ENCODE data around the genes UBA7 and TUSC2.

DNA sequence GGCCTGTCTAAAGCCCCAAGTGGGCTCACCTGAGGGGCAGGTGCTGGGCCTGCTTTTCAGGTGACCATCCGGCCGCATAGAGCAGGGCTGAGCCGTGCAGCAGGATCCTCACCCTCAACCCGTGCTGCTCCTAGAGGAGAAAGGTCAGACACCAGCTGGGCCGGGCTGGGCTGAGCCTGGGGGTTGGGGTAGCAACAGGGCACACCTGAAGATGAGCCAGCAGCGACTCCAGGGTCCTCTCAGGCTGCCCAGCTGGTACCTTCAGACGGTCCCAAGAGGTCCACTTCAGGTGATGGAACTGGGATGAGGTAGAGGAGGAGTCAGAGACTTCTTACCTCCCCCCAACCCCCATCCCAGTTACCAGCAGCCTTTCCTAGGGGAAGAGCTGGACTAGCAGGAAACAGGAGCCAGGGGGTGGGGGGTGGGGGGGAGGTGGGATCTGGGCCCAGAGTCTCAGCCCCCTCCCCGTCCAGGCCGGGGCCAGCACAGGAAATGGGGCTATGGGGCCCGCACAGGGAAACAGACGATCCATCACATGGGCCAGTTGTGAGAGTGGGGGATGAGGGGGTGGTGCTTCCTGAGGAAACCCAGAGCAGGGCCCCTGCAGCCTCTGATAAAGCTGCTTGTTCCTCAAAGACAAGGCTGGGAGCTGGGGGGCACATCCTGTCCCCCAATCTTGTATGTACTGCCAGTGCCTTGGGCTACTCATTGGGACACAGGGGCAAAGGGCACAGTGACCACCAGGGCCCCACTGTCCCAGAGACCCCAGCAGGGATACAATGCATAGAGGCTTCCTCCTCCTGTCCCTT is 3.0 kb downstream of the INKA1 start:
- PRO-cap, result no peak

- PRO-cap, result no peak
Observed at GRCh38 chr3:49813069-49813618, 609 bp downstream of the UBA7 start.

DNA sequence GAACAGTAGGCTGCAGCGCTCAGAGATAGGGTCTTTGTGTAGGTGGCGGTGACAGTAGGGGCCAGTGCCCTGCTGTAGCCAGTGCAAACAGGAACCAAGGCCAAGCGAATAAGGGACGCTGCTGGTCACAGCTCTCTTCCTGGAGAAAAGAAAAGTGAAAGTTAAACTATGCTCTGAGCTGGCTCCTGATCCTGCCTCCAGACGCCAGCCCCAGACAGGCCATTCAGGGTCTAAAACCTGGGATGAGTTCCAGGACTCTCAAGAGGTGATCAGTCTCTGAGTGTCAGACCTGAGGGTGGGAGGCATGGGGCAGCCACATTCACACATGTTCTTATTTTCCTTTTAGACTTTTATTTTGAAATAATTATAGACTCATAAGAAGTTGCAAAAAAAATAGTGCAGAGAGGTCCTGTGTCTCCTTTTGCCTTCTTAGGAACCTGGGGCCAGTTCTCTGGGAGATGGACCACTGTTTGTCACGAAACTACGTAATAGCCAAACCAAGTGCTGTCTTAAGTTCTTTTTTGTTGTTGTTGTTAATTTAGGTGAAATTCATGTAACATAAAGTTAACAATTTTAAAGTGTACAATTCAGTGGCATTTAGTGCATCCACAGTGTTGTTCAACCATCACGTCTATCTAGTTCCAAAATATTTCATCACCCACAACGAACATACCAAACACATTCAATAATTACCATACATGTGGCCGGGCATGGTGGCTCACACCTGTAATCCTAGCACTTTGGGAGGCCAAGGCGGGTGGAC is at the start of gene UBA7:
UBA7 (minus strand) TSS at position 150 of the 763 bp plus-strand sequence.
- PRO-cap, result bidirectional peak, plus-strand start at position 200 of the sequence, minus-strand start at position 143 of the sequence

- PRO-cap, result no peak
Observed at GRCh38 chr3:49868076-49868607, 1.6 kb downstream of the CAMKV start.

- PRO-cap, result no peak
Observed at GRCh38 chr3:49873438-49874076, 3.9 kb upstream of the CAMKV start.

DNA sequence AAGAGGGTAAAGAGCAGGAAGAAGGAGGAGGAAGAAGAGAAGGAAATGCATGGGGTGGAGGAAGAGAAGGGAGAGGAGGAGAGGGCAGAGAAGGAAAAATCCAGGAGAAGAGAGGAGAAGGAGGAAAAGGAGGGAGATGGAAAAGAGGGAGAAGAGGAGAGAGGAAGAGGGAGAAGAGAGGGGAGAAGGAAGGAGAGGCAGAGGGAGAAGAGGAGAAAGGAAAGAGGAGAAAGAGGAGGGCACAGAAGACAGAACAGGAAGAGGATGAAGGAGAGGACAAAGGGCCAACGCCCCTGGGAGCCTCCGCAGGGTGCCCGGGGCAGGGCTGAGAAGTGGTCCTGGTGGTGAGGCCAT is 1.3 kb upstream of the SEMA3F start:
- PRO-cap, result unidirectional peak, plus-strand start at position 105 of the sequence

GRCh38 chr3:50194631-50195293 is 3.4 kb downstream of the GNAT1 start:
- PRO-cap, result no peak

DNA sequence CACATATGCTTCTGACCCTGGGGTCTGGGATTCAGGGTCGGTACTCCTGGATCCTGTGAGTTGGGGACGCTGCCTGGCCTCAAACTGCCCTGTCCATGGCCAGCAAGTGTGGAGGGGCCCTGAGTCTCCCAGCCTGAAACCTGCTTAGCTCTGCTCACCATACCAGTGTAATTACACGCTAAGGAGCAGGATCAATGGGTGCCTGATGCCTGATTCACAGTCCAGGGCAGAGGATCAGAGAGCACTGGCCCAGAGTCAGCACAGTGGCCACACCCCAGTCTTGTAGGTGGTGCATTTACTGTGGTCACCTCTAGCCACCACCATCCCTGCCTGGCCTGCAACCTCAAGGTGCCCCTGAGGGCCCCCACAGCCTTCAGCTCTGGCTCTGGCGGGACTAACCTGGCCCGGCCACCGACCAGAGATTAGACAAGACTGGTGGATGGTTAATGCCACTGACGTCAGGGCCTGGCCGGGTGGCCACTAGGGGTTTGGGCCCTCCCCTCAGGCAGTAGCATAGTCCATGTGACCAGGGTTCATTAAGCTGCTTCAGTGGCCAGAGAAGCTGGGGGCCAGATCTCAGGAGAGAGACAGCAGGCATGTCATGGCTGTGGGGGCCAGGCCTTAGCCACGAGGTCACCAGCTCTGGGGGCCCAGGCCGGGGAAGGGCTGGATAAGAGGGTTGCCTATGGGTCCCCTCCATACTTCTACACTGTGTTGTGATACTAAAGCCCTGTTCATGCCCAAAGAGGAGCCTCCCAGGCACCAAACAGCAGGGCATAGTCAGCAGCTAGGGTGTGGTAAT is 3.3 kb upstream of the SLC38A3 start:
- PRO-cap, result no peak

GRCh38 chr3:50214625-50215527 is 9.8 kb downstream of the SLC38A3 start:
- PRO-cap, result no peak

DNA sequence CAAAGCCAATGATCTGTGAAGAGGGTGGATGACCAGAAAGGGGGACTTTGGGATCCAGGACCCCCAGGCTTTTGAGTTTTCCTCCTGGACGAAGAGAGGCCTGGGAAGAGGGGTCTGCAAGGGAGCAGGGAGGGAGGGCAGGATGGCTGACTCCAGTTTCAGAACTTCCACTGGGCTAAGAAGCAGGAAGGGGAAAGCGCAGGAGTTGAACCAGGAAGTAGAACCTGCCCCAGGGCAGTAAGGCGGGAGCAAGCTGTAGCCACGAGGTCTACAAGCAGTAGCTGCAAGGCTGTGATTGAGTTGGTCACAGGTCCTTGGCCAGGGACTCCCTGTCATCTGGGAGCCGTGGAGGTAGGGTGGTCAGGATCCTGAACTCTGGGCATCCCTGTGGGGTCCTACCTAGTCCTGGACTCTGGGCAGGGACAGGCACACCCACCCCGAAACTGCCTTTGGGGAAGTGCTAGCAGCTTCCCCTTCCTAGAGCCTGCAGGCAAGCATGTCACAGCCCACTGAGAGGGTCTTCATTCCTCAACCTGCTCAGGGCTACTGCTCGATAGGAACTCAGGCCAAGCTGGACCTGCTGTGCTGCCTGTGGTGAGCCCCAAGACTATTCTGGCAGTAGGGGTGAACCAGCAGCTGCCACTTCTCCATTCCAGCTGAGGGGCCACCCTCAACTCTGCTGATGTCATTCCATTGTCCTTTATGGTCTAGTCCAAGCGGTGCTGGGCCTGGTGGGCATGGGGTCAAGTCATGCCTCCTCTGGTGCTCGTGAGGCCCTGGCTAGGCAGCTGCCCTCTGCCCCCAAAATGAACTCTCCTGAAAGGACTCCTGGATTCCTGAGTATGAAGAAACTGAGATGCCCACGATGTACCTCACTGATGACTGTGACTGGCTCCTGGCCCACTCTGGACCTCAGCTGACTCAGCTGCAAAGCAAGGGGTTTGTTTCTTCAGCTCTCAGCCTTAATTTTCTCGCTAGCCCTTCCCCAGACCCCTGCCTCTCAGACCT is 5.6 kb upstream of the GNAI2 start:
- PRO-cap, result bidirectional peak, plus-strand start at position 220 of the sequence, minus-strand start at position 169 of the sequence

DNA sequence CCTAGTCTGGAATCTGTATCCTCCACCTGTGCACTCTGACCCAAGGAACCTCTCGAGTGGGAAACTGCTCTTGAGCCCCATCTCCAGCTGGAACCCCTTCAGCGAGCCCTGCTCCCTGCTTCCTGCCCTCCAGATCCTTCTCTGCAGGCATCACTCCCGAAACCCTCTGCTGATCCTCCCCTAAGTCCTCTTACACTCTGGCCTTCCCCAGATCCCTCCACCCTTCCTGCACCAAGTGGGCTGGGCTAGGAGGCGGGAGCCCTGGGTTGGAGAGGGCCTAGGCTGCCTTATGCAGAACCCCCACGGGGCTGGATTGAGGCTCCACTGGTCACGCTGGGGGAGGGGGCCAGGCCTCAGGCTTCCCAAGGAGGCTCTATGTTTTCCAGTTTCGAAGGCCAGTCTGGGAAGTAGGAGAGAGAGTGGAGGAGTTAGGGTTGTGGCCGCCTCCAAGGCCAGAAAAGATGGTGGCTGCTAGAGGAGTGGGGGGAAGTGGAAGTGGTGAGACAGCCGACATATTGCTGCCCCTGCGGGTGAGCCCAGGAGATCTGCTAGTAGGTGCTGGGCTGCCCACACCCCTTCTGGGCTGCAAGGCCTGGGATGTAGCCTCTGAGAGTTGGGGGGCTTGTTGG is 1.1 kb downstream of the GNAI2 start:
- PRO-cap, result bidirectional peak, plus-strand start at position 158 of the sequence, minus-strand start at position 143 of the sequence

GRCh38 chr3:50244784-50245055 is 8.7 kb downstream of the GNAI2 start:
- PRO-cap, result unidirectional peak, minus-strand start at chr3:50244950

DNA sequence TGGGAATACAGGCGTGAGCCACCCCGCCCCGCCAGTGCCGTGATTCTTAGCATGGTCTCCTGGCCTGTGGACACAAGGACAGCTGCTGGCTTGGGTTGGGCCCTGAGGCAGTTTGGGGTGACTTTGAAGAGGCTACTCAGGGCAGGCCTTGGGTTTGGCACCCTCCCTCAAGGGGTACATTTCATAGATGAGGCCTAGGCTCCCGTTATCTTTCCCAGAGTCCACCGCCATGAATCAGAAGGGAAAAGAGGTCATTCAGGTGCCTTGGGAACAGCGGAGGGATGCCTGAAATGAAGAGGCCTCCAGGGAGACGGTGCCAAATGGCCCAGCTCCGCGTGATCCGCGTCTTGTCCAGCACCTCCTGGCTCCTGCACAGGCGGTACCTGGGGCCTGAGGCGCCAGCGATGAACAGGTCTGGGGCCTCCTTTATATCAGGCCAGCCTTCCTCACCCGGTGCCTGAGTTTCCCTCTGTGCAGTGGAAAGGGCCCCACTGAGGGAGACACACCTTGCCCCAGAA is 9.3 kb downstream of the GNAI2 start:
- PRO-cap, result unidirectional peak, plus-strand start at position 297 of the sequence; unidirectional peak, plus-strand start at position 470 of the sequence

- PRO-cap, result no peak
Observed at GRCh38 chr3:50248244-50248736, 12.3 kb downstream of the GNAI2 start.

GRCh38 chr3:50316474-50317454 is 5.8 kb downstream of the HYAL2 start:
- PRO-cap, result bidirectional peak, plus-strand start at chr3:50317073, minus-strand start at chr3:50316964

- PRO-cap, result bidirectional peak, plus-strand start at chr3:50321531, minus-strand start at chr3:50321473
Observed at GRCh38 chr3:50320956-50321618, 1.5 kb downstream of the HYAL2 start.

DNA sequence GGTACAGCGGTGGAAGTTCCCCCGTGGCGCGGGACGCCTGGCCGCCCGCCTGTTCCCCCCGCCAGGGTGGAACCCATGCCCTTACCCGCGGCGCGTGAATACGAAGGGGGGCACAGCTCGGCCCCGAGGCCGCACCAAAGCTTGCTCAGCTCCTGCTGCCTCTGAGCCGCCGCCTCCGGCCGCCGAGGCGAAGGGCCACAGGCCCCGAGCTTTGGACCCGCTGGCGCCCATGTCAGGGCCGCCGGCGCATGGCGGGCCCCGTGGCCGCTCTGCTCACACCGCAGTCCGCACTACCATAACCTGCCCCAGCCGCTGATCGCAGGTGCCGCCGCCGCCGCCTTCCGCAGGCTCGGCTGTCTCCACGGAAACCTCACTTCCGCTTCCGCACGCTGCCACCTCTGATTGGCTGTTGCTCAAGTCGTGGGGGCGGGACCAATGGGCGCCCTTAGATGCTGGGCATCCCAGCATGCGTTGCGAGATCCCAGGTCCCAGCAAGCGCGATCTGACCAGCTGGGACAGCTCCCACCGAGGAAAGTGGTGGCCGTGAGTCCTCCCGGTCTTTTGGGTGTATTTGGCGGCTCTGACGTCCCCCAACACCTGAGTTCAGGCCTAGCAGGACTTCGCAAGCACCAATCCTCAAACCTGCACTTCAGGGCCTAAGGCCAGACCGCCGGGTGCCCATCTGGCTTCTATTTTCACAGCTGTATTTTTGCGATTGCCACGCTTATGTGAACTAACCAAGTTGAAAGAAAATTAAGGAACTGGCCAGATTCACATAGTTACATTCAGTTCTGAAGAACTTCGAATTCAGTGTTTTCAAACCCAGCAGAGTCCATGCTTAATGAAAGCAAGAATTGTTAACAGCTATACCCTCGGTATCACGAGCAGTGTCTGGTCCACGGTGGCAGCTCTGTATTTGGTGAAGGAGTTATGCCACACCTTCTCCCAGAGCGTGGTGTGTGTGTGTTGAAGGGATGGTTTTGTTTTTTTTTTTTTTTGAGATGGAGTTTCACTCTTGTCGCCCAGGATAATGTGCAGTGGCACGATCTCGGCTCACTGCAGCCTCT is at the start of gene TUSC2:
TUSC2 (minus strand) TSS at position 355 of the 1,067 bp plus-strand sequence.
- PRO-cap, result bidirectional peak, plus-strand start at position 476 of the sequence, minus-strand start at position 351 of the sequence

GRCh38 chr3:50592011-50593311 is 19.1 kb downstream of the CISH start:
- PRO-cap, result bidirectional peak, plus-strand start at chr3:50592757, minus-strand start at chr3:50592634

GRCh38 chr3:50627061-50628332 is 10.5 kb downstream of the MAPKAPK3 start:
- PRO-cap, result no peak

DNA sequence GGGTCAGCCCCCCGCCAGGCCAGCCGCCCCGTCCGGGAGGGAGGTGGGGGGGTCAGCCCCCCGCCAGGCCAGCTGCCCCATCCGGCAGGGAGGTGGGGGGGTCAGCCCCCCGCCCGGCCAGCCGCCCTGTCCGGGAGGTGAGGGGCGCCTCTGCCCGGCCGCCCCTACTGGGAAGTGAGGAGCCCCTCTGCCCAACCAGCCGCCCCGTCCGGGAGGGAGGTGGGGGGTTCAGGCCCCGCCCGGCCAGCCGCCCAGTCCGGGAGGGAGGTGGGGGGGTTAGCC is 136.0 kb upstream of the MANF start:
- PRO-cap, result no peak